Osteoblast (primary cell): ENCODE results near the genes ACSBG1, SKIC8 and CHRNB4.

- CAGE, long polyA plus RNA = no peak
- RRBS = 7% methylated on average over 8 of the region's 35 CpGs
Measured at GRCh38 chr15:77542982-77544029, 89.4 kb downstream of the LINGO1 start.

DNA sequence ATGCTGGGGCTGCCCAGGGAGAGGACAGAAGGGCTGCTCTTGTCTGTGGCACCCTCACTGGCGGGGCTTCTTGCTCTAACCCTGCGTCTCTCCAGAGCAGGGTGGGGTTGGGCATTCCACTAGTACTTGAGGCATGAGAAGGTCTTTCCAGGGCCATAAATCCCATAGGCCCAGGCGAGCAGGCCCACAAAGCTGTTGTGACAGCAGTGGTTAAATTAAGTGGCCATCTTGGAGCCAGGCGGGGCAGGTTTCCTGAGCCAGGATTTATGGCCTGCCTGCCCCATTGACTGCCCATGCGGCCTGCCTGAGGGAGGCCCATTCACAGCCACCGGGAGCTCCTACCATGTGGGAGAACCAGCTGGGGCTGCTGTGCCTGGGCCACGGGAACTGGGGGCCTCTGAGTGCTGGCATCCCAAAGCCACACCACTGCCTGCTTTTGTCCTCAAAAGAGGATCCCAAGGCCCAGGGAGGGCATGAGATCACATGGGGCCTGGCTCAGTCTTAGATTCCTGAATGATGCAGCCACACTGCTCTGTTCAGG lies 81.8 kb downstream of the LINGO1 start:
- CAGE, long polyA plus RNA = no peak
- RRBS = no CpG with 5 or more reads among the region's 7 CpGs

DNA sequence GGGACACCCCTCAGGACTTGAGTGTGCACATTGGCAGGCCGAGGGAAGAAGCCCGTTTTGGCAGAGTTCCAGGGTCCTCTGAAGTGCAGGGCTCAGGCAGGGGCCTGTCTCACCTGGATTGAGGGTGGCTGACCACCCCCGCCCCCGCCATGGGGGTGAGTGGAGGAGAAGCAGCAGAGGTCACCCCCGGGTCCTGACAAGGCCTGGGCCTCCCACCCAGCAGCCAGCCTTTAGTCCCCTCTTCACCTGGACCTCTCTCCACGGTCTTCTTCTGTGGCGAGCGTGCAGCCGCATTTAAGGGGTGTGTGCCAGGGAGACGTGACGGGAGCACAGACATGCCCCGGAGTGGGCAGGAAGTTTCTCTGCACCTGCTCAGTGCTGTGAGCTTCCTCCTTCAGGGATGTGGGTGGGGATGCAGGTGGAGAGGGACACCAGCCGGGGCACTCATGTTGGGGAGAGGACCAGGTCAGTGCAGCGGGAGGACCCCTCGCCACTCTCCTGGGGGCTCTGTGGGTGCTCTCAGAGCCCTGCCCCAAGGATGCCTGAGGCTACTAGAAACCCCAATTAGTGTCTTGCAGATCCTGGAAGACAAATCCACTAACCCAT lies 50.6 kb downstream of the LINGO1 start:
- CAGE, long polyA plus RNA = no peak
- RRBS = 95% methylated on average over 2 of the region's 15 CpGs

GRCh38 chr15:77620067-77620768 lies 12.5 kb downstream of the LINGO1 start:
- CAGE, long polyA plus RNA = no peak
- RRBS = no CpG with 5 or more reads among the region's 8 CpGs

GRCh38 chr15:77943904-77944811 lies 133.4 kb downstream of the TBC1D2B start:
- CAGE, long polyA plus RNA = no peak
- RRBS = 4% methylated on average over 6 of the region's 46 CpGs

- CAGE, long polyA plus RNA = no peak
- RRBS = no CpG with 5 or more reads among the region's 18 CpGs
Measured at GRCh38 chr15:77975531-77976056, 101.9 kb downstream of the TBC1D2B start.

DNA sequence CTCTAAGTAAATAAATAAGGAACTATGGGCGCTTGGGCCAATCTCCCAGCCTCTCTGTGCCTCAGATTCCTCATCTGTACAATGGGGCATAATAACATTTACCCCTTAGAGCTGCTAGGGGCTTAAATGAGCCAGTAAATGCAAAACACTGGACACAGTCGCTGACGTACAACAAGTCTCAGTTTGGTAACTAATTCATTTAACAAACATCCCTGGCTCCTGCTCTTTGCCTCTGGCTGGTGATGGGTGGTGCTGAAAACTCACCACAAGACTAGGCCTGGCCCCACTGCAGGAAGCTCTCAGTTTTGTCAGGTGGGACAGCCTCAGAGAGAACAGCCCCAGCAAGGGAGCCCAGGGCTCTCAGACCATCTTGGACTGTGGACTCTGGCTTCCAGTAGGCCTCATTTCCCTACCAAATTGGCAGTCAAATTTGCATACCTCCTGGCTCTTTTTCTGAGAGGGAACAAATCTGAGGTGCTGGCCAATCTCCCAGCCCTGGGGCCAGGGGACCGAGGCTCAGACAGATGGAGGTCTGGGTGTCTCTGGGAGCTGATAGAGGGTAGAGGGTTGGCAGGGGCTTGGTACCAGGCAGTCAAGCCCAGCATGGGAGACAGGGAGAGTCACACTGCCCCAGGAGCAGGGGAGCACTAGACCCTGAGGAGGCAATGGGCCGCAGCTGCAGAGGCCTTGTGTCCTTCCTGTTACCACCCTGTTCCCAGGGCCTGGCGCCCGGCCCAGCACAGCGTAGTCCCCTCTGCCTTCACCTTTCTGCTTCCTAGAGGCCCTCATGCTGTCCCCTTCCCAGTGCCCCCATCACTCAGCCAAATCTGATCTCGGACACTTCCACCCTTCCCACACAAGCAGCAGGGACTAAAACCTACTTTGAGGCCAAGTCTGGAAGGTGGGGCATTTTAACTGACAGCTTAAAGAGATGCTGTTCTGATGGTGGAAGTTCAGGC lies 6.6 kb upstream of the TBC1D2B start:
- CAGE, long polyA plus RNA = no peak
- RRBS = no CpG with 5 or more reads among the region's 9 CpGs

DNA sequence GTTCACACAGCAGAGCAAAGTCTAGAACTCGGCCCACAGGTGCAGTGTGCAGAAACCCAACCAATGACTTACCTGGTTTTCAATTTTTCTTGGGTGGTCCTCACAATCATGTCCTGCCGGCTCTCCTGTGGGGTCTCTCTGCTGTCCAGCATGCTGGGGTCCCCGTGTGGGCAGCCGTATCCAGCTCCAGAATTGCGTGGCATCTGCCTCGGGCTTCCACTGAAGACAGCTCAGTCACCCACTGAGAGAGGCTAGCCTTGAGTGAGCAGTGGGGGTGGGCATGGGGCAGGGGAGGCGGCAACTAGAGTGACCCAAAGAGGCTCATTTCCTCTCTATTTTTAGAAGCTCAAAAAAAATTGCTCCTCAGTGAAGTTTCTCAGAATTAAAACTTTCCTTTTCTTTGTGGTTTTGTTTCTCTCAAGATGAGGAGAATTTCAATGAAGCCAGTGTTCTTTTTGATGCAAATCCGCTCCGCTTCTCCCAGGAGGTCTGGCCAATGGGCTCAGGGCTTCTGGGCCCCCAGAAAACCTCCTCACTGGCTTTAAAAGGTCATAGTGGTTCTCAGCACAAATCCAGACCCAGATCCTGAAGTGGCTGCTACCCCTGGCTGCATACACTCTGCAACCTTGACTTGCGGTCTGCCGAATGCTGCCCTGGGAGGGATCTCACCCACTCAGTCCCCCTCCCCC lies at the start of gene ACSBG1:
Gene ACSBG1, minus strand, starts transcription at position 267 of the 689 bp plus-strand sequence.
- CAGE, long polyA plus RNA = no peak
- RRBS = no CpG with 5 or more reads among the region's 11 CpGs

DNA sequence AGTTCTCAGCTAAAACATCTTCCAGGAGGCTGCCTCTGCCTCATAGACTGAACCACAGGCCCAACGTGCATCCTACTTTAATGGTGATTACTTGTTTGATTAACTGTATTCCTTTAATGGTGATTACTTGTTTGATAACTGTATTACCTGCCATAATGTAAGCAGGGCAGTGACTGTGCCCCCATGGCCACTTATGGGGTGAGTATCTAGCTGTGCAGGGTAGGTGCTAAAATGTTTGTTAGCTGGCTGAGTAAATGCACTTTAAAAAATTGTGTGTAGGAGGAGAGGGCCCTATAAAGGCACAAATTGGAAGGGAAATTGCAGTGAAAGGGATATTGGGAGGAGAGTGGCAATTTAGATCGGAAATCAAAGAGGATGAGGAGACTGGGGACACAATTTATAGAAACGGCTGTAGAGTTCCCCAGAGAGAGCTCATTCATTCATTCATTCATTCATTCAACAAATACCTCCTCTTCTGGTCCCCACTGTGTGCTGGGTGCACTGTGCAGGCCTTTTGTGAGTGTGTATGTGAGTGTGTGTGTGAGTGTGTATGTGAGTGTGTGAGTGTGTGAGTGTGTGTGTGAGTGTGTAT lies 2.3 kb downstream of the DNAJA4 start:
- CAGE, long polyA plus RNA = no peak
- RRBS = no CpG with 5 or more reads among the region's 3 CpGs

DNA sequence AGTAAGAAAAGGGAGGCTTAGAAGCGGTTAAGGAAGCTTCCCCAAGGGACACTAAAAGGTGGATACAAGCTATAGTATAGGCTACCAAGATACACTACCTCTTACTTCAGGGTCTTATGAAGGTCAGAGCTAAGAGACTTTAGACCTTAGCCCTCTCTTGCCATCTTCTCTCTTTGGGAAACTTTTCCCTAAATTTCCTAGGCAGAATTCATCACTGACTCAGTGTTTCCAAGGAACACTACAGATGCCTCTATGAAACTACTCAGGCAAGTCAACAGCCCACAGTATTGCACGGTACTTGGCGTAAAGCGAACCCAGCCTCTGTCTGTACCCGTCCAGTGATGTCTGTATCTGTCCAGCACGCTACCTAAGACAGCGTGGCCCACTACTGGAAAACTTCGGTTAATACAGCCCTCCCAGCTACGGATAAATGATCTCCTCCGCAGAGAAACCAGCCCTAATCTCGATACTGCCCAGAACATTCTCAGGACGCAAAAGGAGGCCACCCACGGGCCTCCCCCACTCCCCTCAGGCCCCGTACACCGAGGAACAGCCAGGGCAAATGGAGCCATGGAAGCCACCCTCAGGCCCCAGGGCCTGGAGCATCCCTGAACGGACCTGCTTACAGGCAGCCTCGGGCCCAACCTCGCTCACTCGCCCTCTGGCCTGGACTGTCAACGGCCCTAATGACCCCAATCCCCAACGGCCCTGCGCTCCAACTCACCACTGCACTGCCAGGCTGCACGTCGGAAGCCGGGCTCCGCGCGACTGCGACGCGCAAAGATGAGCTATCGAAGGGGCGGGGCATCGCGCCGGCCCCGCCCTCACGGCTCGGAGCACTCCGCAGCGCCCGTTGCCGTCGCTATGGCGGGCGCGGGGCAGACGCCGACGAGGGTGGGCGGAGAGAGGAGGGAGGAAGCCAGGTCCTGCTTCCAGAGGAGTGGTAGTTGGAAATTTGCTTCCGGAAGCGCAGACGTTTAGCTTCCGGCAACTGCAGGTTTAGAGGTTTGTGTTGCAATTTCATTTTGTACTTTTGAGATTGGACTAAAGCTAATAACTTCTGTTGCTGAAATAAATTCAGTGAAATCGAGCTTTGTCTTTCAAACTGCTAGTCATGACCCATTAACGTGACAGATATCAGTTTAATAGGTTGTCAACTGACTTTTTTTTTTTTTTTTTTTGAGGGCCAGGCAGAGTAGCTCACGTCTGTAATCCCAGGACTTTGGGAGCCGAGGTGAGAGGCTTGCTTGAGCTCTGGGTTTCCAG lies at the start of gene SKIC8:
Gene SKIC8, minus strand, starts transcription at position 772 of the 1,266 bp plus-strand sequence.
- CAGE, long polyA plus RNA = no peak
- RRBS = 2% methylated on average over 12 of the region's 59 CpGs

GRCh38 chr15:78454728-78455427 lies 16.9 kb downstream of the IREB2 start:
- CAGE, long polyA plus RNA = no peak
- RRBS = no CpG with 5 or more reads among the region's 11 CpGs

DNA sequence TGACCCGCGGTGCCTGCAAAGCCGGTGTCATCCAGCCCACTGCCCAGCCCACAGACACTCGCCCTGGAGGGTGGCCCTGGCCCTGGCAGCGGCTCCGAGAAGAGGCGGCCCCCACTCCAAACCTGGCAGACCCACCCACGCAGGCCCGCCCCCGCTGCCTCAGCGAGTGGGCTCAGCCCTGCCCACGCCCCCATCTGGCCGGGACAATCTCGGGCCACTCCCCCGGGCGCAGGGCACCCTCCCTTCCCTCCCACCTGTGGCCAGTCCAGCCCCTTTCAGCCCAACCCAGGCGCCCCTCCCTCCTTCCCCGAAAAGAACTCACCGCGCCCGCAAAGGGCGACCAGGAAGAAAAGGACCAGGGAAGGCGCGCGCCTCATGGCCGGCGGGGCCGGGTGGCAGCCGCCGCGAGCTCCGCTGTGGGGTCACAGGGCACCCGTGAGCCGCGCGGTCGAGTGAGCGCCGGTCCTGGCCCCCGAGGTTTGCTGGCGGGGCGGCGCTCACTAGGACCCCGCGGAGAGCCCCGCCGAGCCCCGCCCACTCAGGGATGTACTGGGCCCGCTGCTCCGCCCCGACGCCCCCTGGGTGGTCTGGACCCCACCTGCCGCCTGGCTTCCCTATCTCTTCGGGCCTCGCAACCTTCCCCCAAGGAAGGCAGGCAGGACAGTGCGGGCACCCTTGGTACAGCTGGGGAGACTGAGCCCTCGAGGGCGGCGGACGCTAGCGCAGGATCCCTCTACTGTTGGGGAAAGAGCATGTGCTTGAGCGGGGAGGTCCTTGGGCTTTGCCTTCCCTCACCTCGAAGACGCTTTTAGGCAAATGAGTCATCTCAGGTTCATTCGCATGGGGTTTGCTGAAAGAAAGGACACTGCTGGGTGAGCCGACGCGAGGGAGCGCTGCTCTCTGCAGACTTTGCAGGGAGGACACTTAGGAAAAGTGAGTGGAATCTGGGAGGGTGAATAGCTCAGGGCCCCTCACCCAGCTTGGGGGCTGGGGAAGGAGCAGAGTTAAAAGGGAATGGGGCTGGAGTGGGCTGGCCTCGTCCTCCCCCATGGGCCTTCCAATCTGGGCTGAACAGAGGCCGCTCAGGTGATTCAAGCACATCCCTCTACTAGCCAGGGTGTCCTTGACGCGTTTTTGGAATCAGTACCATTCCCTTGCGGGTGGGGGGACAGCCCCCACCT lies at the start of gene CHRNB4:
Gene CHRNB4, minus strand, starts transcription at position 454 of the 1,181 bp plus-strand sequence.
- CAGE, long polyA plus RNA = no peak
- RRBS = 11% methylated on average over 14 of the region's 74 CpGs

DNA sequence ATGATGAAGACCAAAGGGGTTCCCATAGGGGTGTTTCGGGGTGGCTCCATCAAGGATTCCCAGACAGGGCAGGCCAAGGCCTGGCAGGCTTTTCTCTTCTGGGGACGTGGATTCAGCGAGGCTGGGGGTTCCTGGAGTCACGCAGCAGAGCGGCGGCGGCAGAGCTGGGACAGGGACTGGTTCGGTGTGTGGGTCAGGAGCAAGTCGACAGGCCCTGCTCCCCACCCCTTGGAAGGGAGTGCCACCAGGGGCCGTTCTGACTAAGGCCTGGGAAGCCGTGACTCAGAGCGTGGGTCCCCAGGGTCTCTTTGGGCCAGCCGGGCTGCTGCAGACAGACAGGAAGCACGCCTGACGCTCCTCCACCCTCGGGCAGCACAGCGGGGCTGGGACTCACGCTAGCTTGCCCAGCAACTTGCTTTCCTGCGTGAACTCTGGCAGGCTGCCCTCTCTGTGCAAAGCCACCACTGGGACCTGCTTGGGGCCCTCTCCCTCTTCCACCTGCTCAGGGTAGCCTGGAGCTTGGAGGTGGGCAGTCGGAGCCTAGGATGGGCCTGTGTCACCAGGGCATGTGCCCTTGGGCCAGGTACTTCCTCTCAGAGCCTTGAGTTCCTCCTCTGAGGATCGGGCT lies 54.2 kb downstream of the ADAMTS7 start:
- CAGE, long polyA plus RNA = no peak
- RRBS = no CpG with 5 or more reads among the region's 21 CpGs

DNA sequence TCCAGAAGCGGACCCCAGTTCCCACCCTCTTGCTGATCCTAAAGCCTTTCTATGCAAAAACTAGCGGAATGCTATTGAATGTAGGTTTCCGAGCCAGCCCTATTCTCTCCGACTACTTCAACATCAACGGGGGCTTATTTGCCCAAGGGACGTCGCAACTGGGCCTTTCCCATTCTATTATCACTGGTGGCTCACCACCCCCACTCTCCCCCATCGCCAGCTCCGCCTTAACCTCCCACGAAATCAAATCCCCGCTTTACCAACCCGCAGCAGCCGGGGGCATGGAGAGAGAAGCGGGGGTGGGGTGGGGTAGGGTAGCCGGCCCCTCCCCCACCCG lies 322 bp upstream of the MORF4L1 start:
- CAGE, long polyA plus RNA = no peak
- RRBS = 18% methylated on average over 3 of the region's 16 CpGs

- CAGE, long polyA plus RNA = no peak
- RRBS = no CpG with 5 or more reads among the region's 9 CpGs
Measured at GRCh38 chr15:78876402-78876776, 3.7 kb downstream of the MORF4L1 start.

DNA sequence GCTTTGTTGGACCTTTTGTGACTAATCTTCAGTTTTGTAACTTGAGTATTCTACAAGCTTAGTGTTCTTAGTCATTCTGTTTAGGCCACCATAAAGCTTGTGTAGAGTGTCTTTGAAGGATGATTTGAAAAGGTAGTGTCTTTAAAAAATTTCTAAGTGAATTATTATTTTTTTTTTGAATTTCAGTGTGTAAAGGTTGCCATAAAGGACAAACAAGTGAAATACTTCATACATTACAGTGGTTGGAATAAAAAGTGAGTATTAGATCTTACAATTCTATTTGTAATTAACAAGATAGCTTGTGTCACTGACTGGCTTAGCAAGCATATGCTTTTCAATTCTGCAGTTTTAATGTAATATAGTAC lies 7.6 kb downstream of the MORF4L1 start:
- CAGE, long polyA plus RNA = no peak

DNA sequence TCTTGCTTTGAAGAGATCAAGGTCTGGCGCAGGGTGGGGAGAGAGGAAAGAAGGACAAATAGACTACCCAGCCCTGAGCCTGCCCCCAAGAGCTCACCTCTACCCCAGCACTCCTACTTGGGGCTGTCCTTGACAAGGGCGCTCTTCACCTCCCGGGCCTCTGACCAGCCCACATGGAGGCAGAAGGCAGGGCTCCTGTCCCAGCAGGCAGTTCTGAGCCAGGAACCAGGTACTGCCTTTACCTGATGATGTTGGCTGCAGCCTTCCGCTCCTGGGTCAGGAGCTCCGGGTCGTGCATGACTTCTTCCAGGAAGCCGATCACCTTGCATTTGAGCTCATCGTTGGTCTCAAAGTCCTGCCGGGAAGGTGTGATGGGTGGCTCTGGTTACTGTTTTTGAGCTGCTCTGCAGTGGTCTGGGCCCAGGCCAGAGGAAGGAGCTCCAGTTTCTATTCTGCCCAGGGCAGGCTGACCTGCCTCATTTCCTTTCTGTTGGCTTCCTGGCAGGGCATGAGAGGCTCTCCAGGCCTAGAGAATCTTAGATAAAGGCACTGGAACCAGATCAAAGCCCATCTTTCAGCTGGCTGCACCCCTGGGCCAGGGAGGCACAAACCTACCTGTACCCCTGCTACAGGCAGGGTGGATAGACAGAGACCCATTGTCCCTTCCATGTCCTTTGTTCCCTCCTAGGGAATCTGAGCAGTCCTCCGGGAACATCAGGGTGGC lies 53.2 kb upstream of the CTSH start:
- CAGE, long polyA plus RNA = no peak
- RRBS = 58% methylated on average over 5 of the region's 10 CpGs

GRCh38 chr15:79036883-79037263 lies 53.7 kb downstream of the RASGRF1 start:
- CAGE, long polyA plus RNA = no peak
- RRBS = no CpG with 5 or more reads among the region's 3 CpGs

GRCh38 chr15:79136532-79136731 lies 45.9 kb upstream of the RASGRF1 start:
- CAGE, long polyA plus RNA = no peak
- RRBS = no CpG with 5 or more reads among the region's 2 CpGs

DNA sequence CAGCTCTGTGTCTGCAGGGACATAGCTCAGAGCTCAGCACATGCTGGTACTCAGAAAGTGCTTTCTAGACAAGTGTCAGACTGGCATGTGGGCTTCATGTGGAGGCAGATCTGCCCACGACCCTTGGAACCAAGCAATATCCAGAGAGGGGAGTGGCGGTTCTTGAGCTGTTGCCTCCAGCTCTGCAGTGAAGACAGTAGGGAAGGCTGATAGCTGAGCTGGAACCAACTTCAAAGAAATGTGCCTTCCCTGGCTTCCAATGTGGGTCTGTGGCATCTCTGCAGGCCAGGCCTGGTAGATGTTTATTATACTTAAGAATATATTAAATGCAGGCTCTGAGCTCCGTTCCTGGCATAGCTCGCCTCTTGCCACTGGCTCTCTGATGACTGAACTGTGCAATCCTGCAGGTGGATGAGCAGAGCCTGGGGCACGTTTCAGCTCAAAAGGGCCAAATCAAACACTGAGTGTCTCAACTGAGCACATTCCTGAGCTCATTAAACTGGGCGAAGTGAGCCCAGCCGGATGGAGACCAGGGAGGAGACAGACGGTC lies 77.8 kb upstream of the ANKRD34C start:
- CAGE, long polyA plus RNA = no peak
- RRBS = no CpG with 5 or more reads among the region's 8 CpGs